SK-MEL-5 (cell line): ENCODE measurements around a stretch of chr12.

GRCh38 chr12:91578780-91579175 is 396.2 kb upstream of the DCN start:
RAMPAGE:
- cytosol, long total RNA, result no peak
- long total RNA, result no peak
- nucleus, long total RNA, result no peak

DNA sequence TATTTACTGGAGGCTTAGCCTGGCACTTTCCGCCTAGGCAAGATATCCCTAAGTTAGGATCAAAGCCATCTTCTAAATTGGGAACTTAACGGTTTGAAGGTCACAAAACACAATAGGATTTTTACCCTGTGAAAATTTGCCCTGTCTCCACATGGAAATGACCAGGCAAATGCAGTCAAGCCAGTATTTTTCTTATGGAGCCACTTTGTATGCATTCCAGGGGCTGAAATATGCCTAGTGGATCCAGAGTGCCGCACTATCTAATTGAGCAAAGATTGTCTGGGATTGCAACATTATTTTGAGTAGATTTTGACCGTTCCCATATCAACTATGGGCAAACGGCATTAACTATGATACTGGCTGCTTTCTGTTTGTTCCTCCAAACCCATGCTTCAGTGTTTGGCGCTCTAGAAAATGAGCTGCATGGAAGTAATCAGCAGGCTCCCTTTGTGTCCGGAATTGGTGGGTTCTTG is 223.0 kb downstream of the BTG1 start:
RAMPAGE:
- cytosol, long total RNA, result no peak
- long total RNA, result no peak
- nucleus, long total RNA, result no peak

GRCh38 chr12:92011623-92011973 is 134.0 kb downstream of the BTG1 start:
RAMPAGE:
- cytosol, long total RNA, result no peak
- long total RNA, result no peak
- nucleus, long total RNA, result no peak

DNA sequence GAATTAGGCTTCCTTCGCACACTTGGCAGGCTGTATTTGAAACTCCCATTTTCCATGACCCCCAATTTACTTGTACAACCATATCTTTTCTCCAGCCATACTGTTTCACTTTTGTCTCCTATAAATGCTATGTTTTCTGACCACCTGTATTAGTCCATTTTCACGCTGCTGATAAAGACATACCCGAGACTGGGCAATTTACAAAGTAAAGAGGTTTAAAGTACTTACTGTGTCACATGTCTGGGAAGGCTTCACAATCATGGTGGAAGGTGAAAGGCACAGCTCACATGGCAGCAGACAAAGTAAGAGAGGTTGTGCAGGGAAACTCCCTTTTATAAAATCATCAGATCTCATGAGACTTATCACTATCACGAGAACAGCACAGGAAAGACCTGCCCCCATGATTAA is 84.0 kb downstream of the BTG1 start:
RAMPAGE:
- cytosol, long total RNA, result no peak
- long total RNA, result no peak
- nucleus, long total RNA, result no peak

DNA sequence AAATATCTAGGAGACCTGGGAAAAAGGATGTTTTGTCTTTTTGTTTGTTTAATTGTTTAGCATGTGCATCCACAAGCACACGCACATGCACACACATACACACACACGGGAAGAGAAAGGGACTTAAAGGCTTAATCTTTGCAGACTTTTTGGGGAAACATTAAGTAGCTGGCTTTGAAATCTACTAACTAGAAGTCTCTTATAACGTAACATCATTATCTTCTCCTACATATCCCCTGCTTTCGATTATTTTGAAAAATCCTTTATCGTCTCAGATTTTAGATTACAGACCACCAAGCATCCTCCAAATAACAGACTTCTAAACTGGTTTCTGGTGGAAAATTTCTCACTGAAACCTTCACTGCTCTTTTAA is 37.5 kb downstream of the BTG1 start:
RAMPAGE:
- cytosol, long total RNA, result no peak
- long total RNA, result no peak
- nucleus, long total RNA, result no peak

DNA sequence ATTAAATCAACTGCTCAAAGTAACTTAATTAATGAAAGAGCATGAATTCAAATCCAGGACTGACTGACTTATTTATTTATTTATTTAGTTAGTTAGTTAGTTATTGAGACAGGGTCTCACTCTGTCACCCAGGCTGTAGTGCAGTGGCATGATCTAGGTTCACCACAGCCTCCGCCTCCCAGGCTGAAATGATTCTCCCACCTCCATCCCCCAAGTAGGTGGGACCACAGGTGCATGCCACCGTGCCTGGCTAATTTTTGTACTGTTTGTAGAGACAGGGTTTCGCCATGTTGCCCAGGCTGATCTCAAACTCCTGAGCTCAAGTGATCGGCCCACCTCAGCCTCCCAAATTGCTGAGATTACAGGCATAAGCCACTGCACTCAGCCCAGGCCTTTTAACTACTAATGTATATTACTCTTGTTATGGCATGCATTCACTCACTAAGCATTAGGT is 36.0 kb downstream of the BTG1 start:
RAMPAGE:
- cytosol, long total RNA, result no peak
- long total RNA, result no peak
- nucleus, long total RNA, result no peak

GRCh38 chr12:92115644-92116534 is 29.8 kb downstream of the BTG1 start:
RAMPAGE:
- cytosol, long total RNA, result no peak
- long total RNA, result no peak
- nucleus, long total RNA, result no peak

GRCh38 chr12:92116535-92117372 is 28.9 kb downstream of the BTG1 start:
RAMPAGE:
- cytosol, long total RNA, result no peak
- long total RNA, result no peak
- nucleus, long total RNA, result no peak

DNA sequence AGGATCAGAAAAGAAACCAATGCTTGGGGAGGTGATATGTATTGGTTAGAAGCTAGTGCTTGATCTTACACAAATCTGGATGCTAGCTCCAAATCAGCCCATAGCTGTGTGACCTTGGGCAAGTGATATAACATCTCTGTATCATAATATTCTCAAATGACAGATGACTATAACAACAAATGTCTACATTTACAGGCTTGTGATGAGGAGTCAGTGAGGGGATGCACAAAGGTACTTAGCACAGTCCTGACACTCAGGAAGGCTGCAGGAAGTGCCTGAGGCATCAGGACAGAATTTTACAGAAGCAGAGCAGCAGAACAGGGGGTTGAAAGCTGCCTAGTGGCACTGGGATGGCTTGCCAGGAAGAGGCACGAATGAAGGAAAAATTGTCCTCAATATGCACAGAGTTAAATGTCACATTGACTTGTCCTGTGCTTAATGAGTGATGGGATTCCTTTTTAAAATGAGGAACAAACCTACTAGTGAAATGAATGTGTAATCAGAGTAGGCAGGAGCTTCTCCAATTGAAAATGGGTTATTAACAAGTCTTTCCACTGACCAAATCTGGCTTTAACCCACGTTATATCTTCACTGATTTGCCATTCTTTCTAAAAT is 11.8 kb downstream of the BTG1 start:
RAMPAGE:
- cytosol, long total RNA, result no peak
- long total RNA, result no peak
- nucleus, long total RNA, result no peak

RAMPAGE:
- cytosol, long total RNA, result no peak
- long total RNA, result no peak
- nucleus, long total RNA, result no peak
Observed at GRCh38 chr12:92137247-92137693, 8.4 kb downstream of the BTG1 start.

DNA sequence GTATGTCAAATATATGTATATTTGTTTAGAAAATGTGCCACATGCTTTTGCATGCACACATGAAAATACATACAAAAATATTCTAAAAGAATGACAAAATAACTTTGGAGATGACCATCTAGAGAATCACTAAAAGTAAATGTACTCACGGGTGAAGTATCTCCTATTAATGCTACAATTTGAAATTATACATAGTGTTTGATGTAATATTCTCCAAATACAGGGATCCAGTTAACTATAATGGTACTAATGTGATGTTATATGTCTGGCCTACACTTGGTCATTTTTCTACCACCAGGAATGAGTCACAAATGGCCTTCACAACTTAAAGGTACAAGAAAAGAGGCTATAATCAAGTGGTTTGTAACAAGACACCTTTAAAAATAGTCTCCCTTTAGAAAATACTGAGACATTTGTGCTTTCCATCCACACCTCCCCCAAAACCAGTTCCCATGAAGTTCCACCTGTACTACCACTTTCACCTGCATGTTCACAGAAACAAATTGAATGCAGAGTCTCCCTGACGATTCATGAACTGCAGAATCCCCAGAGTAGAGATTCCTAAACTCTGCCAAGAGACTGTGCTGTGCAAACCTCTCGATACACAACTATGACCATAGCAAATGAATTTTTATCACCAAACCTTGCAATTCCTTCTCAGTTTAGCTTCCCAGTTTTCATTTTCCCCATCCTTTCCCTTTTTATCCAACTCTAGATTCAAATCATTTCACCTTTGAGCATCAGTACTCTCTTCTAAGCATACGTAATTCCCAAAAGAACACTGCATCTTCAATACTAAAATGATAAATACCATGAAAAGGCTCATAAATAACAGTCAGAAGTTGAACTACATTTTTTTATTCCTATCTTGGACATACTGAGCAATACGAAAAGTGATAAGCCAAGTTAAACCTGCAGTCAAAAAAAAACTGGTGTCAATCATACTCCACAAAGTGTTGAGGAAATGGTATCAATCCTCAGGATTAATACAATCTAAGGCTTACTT is 5.9 kb downstream of the BTG1 start:
RAMPAGE:
- cytosol, long total RNA, result no peak
- long total RNA, result no peak
- nucleus, long total RNA, result no peak

DNA sequence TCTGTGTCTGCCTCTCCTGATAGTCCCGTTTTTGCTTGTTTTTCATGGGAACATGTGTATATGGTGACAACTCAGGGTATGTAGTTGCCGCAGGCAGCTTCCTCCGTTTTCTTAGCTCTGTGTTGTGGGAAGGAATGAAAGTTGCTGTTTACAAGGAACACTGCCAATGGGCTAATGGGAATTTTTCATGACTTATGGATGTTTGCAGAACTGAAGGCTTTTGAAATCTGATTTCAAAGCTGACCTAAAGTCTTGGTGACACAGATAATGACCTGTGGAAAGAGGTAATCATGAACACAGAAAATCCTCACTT is 146.4 kb upstream of the BTG1 start:
RAMPAGE:
- cytosol, long total RNA, result no peak
- long total RNA, result no peak
- nucleus, long total RNA, result no peak

GRCh38 chr12:92363163-92364397 is 217.9 kb upstream of the BTG1 start:
RAMPAGE:
- cytosol, long total RNA, result start-site peak on the minus strand at chr12:92363686-92363714, 12 and 19 reads in 2 replicates
- long total RNA, result start-site peak on the minus strand at chr12:92363800-92363839, 28 and 19 reads in 2 replicates
- nucleus, long total RNA, result start-site peak on the minus strand at chr12:92363623-92363761, 28 and 16 reads in 2 replicates

DNA sequence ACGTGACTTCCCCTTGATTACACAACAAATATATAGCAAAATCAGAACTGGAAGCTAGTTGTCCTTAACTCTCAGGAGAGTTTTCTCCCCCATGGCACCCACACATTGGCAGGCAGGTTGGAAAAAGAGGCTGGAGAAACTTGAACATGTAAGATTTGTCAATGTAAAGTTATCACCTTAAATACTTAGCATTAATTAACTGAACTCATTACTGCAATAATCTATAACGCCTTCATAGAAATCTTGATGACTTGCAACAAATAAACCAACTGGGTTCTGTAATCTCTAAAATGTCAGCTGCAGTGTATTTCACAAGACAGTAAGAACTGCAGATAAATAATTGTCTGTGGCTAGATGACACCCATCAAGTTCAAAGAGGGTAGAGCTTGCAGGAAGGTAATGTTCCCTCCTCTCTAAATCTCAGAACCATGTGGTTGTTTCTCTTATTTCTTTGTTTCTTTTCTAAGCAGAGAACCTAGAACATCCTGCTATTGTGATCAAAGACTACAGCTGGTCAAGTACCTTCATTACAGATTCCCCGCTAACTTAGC is 252.8 kb upstream of the BTG1 start:
RAMPAGE:
- cytosol, long total RNA, result no peak
- long total RNA, result no peak
- nucleus, long total RNA, result no peak

RAMPAGE:
- cytosol, long total RNA, result no peak
- long total RNA, result no peak
- nucleus, long total RNA, result no peak
Observed at GRCh38 chr12:92467687-92468861, 234.7 kb upstream of the PLEKHG7 start.

DNA sequence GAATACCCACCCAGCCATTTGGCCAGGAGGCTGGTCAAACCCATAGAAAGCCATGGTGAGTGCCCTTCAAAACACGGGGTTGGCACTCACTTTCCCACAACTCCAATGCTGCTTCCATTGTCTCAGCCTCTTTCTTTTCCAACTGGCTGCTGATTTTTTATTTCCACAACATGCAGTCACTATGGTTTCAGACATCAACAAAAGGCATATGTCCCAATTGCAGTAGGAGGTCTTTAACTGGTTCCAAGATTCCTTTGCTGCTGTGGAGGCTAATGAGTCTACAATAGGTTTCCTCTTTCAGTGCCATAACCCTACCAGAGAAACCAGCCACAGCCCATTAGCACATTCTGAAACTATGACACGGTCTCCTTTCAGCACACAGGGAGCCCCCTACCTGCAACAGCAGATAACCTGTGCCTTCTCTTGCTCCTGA is 32.3 kb downstream of the PLEKHG7 start:
RAMPAGE:
- cytosol, long total RNA, result no peak
- long total RNA, result no peak
- nucleus, long total RNA, result no peak

GRCh38 chr12:92824089-92824460 is 105.0 kb downstream of the EEA1 start:
RAMPAGE:
- cytosol, long total RNA, result no peak
- long total RNA, result no peak
- nucleus, long total RNA, result no peak

RAMPAGE:
- cytosol, long total RNA, result no peak
- long total RNA, result no peak
- nucleus, long total RNA, result no peak
Observed at GRCh38 chr12:92912240-92912760, 16.8 kb downstream of the EEA1 start.

DNA sequence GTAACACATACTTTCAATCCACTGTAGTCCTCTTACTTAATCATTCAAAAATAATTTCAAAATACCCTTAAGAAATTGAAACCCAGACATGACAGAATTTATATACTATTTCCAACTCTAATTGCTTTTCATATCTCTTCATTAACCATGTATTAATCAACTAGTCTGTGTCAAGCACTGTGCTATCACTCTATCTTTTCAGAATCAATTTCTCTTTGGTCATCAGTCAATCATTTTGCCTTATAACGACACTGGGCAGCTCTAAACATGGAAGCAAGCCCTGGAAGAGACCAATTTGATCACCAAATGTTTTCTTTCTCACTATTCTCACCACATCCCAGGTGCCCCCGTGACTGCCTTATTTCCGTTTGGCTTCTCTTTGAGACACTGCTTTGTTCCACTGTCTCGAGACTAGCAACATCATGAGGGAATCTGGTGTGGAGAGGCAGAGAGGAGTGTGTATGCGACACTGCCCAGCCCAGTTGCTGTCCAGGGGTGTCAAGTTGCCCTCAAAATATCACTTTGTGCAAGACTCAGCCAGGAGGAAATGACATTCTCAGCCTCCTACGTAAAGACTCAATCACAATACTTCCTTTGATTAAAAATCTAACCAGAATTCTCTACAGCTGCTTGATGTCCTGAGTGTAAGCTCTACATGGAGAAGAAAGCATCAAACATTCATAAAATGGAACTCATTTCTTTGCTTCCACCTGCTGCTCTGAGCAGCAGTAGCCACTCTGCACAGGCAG is 48.1 kb upstream of the EEA1 start:
RAMPAGE:
- cytosol, long total RNA, result no peak
- long total RNA, result no peak
- nucleus, long total RNA, result no peak

DNA sequence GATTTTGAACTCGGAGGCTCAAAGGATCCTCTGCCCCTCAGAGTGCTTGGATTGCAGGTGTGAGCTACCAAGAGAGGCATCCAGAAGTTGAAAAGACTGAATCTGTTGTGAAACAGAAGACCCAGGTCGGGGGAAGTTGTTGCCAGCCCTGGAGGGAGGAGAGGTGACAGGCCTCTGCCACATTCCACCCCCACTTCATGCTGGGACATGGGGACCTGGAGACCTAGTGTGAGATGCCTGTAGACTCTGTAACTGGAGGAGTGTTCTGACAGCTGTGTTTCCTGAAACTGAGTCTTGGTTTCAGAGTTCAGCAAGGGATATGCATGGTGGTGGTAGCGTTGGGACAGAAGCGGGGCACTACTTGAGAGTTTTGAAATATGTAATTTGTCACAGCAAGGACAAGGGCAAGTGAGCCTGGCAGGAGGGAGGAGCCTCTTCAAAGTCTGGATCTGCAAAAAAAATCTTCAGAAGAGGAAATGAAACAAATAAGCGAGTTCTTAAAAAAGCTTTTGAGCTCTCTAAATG is 58.8 kb upstream of the EEA1 start:
RAMPAGE:
- cytosol, long total RNA, result no peak
- long total RNA, result no peak
- nucleus, long total RNA, result no peak